Right cardiac atrium (tissue), 1 donor: ENCODE measurements around a stretch of chr4.

DNA sequence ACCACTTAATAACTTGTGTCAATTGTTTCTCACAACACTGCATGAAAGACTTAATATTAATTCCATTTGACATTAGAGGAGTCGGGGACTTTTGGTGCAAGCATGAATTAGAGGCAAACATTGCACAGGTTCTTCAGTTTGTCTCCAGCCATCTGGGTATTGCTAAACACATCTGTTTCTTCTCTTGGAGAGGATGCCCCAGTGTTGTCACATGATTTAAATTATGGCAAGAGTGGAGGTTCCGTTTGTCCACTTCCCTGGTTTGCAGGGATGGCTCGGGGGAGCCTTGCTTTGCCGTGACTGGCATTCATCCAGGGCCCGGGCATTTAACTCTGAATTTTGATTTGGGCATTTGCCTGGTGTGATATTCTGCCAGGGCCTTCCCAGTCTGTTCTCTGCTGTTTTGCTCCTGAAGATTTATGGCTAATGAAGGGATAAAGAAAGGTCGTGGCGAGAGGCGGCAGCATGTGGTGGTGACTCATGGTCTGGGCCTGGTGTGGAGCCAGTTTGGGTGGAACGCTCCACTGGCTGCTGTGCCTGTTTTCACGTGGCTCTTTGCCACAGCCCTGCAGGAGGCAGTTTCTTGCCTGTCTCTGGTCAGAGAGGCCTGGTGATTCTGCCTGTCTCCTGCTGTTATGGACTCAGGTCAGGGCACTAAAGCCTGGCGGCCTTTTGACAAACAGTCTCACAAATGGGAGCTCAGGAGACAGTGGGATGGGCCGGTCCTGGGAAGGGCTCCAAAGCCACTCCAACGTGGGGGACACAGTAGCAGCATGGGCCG, 99.3 kb upstream of the PGRMC2 start:
- PRO-cap, result bidirectional peak, plus-strand start at position 600 of the sequence, minus-strand start at position 411 of the sequence

- PRO-cap, result no peak
Observed at GRCh38 chr4:128517655-128518329, 230.2 kb upstream of the PGRMC2 start.

DNA sequence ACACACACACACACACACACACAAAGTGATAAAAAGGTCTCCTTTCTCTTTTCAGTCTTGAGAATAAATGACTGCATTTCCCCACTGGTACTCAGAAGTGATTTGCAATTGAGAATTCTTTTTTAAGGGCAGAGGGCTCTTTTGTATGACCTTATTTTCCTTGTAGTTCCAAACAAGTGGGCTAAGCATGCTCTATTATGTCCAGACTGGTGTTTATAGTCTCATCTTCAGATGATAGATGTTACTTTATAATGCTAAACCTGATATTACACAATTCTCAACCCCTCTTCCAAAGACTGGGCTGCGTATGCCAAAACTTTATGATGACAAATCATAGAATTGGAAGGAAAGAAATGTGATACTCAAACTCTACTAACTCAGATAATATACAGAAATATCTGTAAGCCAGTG, 240.0 kb upstream of the JADE1 start:
- PRO-cap, result no peak

- PRO-cap, result unidirectional peak, minus-strand start at chr4:128810674
Observed at GRCh38 chr4:128810426-128810913, 970 bp downstream of the JADE1 start.

DNA sequence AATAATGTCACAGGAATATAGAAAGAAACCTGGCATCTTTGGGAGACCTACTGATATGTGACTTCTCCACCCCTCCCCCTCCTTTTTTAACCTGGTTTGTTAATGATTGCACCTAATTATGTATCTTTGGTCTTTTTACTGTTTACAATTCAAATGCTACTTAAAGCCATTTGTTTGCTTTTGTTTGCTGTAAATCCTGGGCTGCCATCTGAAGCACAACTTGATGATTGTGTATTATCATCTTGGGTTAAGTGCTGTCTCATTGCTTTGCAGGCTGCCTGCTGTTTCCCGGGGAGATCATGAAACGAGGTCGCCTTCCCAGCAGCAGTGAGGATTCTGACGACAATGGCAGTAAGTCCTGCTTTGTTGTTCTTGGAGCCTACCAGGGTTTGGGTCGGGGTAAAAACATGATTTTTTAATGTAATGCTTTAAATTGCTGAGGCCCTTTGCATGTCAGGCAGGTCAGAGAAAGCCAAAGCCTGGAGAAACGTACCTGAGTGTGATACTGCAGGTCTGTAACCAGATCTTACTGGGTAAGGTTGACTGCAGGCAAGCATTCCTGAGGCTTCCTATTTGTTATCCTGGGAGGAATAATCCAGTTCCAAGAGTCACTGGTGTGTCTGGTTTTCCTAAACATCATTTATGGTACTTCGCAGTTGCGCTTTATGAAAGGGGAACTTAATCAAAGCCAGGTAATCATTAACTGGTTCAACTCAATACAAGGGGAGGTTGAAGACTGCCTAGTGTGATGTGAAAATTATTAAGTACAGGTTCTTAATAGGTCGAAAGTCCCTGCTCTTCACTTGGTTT, 22.2 kb downstream of the JADE1 start:
- PRO-cap, result no peak

DNA sequence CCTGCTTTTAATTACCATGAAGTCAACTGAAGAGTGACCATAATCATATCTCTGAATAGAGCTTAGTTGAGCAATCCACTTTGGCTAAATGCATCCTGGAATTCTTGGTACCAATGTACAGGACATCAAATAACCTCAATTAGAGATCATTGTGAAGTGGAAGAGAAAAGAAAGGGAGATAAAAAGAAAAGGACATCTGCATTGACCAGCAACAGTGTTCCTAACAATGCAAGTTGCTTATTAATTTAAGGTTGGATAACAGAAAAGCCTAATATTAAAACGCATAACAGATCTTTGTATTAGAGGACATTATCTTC, 1552.2 kb upstream of the PCDH10 start:
- PRO-cap, result no peak

- PRO-cap, result no peak
Observed at GRCh38 chr4:132123675-132124474, 1025.2 kb upstream of the PCDH10 start.

DNA sequence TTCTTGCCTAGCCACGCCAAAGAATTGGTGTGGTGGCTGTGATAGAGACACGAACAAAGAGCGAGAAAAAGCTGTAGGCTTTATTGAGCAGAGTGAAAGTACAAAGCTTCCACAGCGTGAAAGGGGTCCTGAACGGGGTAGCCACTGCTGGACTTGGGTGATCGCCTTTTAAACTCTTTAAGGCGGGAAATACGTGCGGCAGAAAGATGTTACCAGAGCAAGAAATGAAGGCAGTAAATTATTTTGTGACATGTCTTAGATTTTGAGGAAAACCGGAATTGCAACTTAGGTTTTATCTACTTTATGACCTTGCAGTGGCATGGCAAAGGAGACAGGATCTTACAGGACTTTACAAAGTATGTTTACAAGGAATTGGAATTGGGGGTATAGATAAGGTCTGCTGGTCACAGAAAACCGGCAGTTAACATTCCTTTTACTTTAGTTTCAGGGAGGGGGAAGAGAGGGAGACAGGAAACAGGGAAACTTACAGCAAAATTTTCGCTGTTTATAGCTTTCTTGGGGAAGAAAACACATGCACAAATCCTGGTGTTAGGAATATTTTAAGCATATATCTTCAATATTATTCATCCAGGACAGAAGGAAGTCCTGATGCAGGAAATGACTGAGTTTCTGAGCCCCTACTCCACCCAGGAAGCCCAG, 421.2 kb upstream of the PABPC4L start:
- PRO-cap, result no peak

GRCh38 chr4:135447457-135448225, 1246.1 kb upstream of the PABPC4L start:
- PRO-cap, result no peak

DNA sequence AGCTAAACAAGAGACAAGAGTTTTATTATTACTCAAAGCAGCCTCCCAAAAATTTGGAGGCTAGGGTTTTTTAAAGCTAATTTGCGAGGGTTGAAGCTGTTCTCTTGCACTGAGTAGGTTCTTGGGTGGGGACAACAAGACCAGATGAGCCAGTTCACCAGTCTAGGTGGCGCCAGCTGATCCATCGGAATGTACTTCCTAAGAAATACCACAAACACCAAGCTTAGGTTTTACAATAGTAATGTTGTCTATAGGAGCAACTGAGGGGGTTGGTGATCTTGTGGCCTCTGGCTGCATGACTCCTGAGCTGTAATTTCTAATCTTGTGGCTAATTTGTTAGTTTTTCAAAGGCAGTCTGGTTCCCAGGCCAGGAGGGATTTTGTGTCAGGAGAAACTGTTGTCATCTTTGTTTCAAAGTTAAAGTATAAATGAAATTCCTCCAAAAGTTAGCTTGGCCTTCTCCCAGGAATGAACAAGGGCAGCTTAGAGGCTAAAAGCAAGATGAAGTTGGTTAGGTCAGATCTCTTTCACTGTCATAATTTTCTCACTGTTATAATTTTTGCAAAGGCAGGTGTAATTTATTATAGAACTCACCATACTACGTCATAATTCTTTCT, 130.6 kb downstream of the SLC7A11 start:
- PRO-cap, result no peak

DNA sequence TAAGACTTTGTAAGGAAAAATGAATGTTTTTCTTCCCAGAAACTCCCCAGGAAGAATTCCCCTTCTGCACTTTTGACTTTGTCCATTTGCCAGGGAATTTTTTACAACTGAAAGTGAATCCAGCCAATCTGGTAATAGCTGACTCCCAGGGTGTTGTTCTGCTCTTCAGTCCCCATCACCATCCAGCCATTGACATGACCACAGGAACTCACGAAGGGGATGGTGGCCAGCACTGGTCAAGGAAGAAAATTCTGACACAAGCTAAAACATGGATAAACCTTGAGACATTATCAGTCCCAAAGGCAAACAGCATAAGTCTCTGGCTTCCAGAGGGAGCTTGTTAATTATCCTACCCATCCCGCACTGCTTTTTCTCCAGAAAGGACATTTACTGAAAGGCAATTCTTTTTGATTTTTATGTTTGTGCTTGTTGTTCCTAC, 61.4 kb upstream of the NOCT start:
- PRO-cap, result no peak

- PRO-cap, result no peak
Observed at GRCh38 chr4:139007488-139007804, 8.1 kb upstream of the NOCT start.

DNA sequence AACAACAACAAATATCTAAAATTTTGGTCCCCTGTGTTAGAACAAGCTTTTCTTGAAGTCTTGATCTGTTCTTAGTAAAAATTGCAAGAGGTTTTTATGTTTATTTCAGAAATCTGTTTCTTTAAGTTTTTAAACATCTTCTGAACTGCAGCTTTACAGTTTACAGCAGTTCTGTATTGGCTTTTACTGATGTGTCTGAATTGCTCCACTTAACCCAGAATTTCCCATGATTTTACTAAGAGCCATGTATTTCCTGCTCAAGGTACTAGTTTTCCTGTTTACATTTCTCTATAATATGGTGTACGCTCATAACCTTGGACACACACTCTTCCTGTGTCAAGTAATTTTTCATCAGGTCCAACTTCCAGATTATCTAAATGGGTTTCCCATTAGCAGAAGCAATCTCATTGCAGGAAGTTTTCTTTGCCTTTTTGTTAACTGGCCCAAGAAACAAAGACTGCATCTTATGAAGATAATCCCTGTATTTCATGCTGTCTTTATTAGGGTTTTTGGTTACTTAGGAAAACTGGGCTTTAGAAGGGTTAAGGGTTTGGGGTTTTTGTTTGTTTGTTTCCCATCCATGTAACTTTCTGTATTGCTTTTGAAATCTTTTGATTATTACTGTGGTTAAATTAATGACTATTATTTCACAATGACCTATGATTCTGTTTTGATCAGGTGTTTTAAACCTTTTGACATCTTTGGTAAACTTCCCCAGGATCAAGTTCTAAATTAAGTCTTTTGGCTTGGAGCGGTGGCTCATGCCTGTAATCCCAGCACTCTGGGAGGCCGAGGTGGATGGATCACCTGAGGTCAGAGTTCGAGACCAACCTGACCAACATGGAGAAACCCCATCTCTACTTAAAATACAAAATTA, 12.1 kb downstream of the ELF2 start:
- PRO-cap, result no peak

GRCh38 chr4:139175491-139175927, 1.5 kb downstream of the ELF2 start:
- PRO-cap, result no peak

GRCh38 chr4:139410237-139410877, 43.6 kb upstream of the RAB33B start:
- PRO-cap, result no peak

DNA sequence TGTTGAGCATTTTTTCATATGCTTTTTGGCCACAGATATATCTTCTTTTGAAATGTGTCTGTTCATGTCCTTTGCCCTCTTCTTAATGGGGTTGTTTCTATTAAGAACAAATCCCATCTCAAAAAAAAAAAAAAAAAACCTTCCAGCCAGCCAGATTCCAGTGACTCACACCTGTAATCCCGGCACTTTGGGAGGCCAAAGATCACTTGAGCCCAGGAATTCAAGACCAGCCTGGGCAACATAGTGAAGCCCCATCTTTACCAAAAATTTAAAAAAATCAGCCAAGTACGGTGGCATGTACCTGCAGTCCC, 5.0 kb downstream of the RAB33B start:
- PRO-cap, result no peak

DNA sequence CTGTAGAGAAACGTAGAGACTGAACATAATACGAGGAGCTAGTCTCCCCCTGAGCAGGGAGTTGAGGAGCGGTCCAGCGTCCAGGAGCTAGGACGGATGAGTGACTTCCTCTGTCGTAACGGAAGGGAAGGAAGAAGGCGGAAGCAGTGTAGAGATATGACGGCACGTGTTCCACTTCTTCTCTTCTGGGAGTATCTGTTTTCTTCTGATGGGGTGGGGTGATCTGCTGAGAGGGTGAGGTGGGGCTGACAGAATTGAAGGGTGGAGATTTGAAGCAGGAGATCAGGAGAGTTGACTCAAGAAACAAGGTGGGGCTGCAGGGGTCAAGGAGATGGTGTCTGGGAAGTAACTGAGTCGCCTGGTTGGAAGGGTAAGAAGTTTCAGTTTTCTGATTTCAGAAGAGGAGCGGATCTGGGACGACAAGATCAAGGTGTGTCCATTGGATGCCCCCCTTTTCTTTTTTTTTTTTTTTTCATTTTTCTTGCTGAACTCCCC, 50.6 kb upstream of the SETD7 start:
- PRO-cap, result no peak

DNA sequence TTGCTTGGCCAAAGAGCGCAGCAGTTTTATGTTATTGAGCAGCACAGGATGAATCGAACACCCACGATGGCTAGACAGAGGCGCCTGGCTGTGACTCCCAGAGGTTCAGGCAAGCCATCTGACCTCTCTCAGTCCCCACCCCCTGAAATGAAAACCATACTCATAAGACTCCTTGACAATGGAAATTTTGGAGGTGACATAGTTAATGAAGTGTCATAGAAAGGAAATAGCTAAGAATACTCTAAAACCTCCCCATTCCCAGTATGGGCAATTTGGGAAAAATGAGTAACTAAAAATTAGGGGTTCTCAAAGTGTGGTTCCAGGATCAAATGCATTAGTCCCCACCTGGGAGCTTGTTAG, 70.7 kb downstream of the MGST2 start:
- PRO-cap, result no peak

DNA sequence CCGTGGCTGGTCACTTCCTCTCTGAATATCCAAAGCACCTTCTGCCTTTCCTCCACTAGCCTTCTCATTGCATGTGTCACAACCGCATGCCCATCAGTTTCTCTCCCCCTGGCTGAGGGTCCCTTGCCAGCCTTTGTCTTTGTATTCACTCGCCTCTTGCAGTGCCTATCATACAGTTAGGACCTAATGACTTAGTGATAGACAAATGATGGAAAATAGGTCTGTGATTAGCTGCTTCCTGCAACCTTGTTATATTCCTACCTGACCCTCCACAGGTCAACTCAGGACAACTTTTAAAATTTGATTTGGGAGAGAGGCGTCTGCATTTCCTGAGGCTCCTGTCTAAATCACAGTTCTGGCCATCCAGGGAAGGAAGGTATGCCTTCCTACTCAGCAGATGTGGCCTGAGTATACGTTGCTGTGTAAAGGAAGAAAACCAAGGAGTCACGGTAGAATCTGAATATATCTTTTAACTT, 92.3 kb downstream of the MGST2 start:
- PRO-cap, result no peak

- PRO-cap, result no peak
Observed at GRCh38 chr4:139791651-139792186, 126.1 kb downstream of the MGST2 start.